Right cardiac atrium (tissue), 1 donor: ENCODE measurements around a stretch of chr3.

GRCh38 chr3:149339784-149340257 lies 6.4 kb upstream of the TM4SF18 start:
- PRO-cap: no peak

DNA sequence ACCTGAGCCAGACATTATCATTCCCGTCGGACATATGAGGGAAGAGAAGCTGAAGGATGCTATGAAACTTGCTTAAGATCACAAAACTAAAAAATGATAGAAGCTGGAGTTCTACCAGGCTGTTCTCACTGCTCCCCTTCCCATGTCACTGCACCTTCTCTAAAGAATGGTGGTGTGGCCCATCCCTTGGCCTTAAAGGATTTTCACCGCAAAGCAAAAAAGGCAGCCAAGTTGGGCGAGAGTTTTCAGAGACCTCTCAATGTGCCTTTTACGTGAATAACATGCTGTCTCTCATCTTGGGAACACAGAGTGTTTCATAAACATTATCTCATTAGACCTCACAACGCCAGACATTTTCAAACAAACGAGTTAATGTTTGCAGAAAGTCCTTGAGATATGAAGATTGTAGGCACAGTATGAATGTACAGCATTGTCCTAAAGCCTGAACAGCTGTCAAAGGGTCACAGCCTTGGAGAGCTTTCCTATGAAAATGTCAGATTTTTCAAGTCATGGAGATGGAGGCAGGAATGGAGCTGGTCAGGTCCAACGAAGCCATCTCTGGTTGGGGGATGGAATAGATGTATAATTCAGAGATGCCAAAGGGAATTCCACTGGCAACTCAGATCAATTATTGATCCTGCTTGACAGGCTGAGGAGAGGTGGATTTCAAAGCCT lies 21.4 kb downstream of the TM4SF1 start:
- PRO-cap: no peak

- PRO-cap: no peak
Measured at GRCh38 chr3:149384753-149385440, 7.4 kb upstream of the TM4SF1 start.

GRCh38 chr3:149437721-149438182 lies 36.7 kb upstream of the TM4SF4 start:
- PRO-cap: no peak

- PRO-cap: no peak
Measured at GRCh38 chr3:149542306-149542803, 67.9 kb downstream of the TM4SF4 start.

- PRO-cap: no peak
Measured at GRCh38 chr3:149575571-149576807, 81.8 kb downstream of the WWTR1 start.

- PRO-cap: no peak
Measured at GRCh38 chr3:149703005-149703404, 45.2 kb upstream of the WWTR1 start.

GRCh38 chr3:150077967-150078342 lies 107.3 kb upstream of the PFN2 start:
- PRO-cap: no peak

GRCh38 chr3:150183906-150184498 lies 213.3 kb upstream of the PFN2 start:
- PRO-cap: no peak

- PRO-cap: no peak
Measured at GRCh38 chr3:150225859-150226543, 182.1 kb upstream of the TSC22D2 start.

DNA sequence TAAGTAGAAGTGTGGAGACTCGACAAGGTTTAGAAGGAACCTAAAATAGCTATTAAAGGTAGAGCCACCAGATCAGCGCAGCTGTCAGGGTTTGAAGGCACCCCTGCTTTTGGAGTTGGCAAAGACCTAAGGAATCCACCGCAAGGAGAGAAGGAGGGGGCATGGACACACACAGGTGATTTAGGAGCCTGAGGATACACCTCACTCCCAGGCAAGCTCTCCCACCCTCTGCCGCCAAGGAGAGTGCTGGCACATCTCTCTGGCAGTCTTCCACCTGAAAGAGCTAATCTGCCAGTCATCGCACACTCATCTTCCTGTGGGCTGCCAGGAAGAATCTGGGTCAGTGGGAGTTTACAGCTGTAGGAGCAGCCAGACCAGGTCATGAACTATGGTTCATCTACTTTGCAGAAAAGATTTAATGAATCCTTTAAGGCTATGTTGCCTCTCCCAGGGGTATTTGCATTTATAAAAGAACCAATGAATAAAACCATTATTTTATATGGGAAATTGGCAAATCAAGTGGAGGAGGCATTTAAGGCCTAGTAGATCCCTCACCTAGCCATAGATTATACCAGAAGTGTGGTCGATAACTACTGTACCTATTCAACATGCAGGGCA lies 170.6 kb upstream of the TSC22D2 start:
- PRO-cap: no peak

DNA sequence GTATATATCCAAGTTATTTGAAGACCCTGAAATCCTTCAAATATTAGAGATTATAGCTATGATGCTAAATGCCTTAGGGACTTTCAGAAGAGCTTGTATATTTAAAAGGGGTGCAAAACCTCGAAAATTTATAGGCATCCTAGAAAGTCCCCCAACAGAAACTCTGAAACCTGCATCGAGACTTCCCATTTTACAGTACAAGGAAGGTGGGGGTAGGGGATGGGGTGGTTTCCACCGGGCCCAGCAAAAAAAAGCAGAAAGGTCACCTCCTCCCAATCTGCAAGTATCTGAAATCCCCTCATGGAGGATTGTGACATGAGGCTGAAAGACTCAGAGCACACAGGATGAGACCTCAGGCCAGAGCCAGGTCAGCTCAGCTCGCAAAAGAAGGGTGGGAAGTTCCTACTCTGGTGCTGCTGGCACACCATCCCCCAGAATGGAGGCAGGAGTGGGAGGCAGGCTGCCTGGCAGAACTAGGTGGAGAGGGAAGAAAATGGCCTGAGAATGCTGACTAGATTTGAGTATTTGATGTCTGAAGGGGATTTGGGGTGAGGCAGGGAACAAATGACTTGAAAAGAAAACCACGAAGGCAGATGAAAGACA lies 22.7 kb upstream of the TSC22D2 start:
- PRO-cap: no peak

GRCh38 chr3:150410527-150411104 lies 2.5 kb downstream of the TSC22D2 start:
- PRO-cap: no peak

GRCh38 chr3:150542355-150542869 lies 3.9 kb downstream of the SERP1 start:
- PRO-cap: no peak

DNA sequence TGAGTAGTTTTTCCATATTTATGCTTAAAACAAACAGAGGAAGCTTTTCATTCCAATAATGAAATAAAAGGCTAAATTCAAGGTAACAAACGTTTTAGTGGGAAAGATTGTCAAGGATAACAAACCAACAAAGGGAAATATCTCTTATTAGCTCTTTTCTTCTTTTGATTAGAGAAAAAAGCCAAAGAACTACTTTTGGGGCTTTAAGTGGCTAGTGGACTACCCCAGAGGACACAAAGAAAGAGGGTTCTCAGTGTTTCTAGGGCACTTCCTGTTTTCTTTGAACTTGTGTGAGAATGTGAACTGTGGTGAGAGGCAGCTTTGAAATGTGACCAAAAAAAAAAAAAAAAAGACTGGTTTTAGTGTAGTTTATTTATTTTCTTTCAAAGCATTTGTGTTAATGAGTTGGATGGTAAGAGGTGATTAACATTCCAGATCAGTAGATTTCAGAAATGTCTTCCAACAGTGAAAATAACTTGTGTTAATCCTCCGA lies 32.3 kb downstream of the SELENOT start:
- PRO-cap: no peak

DNA sequence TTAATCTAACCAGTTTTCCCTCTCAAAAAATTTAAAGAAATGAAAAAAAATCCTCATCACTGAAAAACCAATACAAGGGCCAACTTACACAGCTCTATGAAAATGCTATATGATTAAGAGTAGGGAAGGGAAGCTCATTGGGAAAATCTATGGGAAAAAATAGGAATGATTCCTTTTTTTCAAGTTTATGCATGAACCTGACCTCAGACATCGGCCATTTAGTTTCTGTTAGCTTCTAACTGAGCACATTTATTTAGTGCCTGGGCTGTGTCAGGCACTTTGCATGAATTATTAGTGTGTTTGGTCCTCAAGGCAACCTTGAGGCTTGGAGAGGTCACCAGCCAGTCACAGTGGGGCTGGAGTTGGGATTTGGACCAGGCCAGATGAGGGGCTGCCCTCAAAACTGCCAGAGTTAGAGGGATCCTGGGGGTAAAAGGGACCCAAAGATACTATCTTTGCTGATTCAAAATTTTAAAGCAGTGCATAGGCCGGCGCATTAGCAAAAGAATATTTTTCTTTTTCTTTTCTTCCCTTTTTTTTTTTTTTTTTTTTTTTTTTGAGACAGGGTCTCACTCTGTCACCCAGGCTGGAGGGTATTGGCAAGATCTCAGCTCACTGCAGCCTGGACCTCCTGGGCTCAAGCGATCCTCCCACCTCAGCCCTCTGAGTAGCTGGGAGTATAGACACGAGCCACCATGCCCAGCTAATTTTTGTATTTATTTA lies 8.0 kb downstream of the SIAH2 start:
- PRO-cap: no peak

- PRO-cap: bidirectional peak, plus-strand start at chr3:150762598, minus-strand start at chr3:150762520
Measured at GRCh38 chr3:150762247-150763032, 529 bp downstream of the SIAH2 start.

GRCh38 chr3:150792177-150792579 lies 29.2 kb upstream of the SIAH2 start:
- PRO-cap: no peak

DNA sequence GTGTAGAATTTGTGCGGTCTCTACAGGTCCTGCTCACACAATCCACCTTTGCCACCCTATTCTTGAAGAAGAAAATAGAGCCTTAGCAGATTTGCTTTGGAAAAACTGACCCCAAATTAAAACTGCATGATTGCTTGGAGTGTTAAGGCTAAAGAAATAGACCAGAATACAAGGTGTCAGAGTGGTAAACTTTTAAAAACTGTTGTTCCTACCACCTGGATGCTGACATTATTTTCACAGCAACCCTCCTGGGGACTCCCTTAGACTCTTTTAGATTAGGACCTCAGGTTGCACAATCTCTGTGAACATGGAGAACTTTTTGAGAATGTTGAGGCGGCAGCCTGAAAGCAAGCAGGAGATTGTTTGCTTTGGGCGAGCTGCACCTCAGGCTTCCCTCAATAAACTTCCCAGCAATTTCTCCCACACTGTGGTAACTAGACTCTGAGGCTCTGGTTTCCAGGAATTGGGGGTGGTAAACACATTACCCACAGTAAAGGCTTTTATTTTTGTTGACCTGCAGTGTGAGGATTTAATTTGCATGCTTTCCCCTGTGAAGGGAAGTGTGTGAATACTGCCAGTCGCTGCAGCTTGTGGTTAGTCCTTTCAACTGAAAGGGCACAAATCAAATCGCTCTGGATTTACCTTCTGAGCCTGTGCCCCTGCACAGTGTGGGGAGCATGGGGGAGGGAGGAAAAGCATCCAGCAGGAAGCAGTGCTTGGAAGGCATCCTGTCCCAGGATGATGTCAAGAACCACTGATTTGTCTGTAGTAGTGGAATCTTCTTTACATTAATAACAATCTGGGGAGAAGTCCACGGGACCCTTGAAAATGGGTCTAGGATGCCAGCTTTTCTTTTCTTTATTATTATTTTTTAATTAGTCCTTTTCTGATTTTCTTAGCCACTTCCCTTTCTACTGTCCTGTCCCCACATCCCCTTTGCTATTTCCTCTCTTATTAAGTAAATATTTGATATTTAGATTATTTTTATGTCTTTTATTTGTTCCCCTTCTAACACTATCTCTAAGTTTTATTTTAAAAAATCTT lies 35.3 kb upstream of the SIAH2 start:
- PRO-cap: no peak

- PRO-cap: no peak
Measured at GRCh38 chr3:150890181-150890899, 14.9 kb downstream of the MINDY4B start.